Endometrial microvascular endothelial cells (primary cell): ENCODE measurements around the gene SPPL2B.

DNA sequence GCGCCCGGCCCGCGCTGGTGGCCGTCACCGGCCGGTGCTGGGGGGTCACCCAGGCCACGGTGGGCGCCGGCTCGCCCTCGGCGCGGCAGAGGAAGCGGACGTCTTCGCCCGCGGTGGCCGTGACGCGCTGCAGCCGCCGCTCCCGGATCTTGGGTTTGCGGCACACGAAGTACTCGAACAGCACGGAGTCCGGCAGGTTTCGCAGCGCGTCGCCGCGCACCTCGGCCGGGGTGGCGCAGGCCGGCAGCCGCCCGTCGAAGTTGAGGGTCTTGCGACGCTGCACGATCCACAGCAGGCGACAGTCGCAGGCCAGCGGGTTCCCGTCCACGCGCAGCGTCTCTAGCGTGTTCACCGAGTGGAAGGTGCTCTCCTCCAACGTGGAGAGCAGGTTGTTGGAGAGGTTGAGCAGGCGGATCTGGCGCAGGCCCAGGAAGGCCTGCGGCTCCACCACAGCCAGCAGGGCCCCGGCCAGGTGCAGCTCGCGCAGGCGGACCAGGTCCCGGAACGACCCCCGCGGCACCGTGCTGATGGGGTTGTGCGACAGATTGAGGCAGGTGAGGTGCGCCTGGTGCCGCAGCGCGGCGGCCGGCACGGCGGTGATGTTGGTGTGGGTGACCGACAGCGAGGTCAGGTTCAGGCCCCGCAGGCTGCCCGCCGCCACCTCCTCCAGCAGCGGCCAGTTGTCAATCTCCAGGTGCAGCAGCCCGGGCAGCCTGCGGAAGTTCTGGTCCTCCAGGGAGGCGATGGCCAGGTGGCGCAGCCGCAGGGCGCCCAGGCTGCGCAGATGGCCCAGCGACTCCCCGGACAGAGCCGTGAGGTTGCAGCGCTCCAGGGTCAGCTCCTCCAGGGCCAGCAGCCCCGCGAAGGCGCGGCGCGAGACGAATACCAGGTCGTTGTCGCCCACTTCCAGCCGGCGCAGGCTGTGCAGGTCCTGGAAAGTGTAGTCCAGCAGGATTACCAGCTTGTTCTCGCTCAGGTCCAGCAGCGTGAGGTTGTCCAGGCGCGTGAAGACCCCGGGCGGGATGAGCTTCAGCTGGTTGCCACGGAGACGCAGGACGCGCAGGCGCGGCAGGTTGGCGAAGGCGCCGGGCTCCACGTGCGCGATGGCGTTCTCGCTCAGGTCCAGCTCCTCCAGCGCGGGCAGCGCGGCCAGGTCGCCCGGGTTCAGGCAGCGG, 8.8 kb upstream of the PEAK3 start:
- RAMPAGE, long total RNA, result no peak

DNA sequence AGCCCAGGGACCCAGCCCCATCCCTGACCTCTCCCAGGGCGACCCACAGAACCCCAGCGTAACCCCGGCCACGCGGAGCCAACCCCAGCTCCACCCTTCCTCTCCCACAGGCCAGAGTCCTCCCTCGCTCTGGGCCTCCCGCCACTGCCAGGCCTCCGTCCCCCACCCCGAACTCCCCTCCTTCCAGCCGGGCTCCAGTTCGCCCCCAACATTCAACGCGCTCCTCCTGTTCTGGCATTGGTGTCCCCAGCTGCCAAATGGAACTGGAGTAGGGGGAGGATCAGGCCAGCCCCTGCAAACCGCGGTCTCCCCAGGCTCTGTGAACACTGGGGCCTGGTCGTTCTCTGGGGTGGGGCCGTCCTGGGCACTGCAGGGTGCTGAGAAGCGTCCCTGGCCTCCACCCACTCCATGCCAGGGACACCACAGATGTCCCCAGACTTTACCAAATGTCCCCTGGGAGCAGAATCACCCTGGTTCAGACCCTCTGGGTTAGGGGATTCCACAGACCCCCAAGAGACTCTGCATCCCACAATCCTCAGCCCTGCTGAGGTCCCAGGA, 7.3 kb downstream of the LINGO3 start:
- RAMPAGE, long total RNA, result no peak

GRCh38 chr19:2324473-2325924, 3.4 kb downstream of the LSM7 start:
- RAMPAGE, long total RNA, result no peak

- RAMPAGE, long total RNA, result start-site peak on the minus strand at chr19:2328561-2328602, 263 and 507 reads in 2 replicates
These were observed at the start of gene SPPL2B for GRCh38 chr19:2328304-2329129. TSS of gene SPPL2B (plus strand) at chr19:2328684.

DNA sequence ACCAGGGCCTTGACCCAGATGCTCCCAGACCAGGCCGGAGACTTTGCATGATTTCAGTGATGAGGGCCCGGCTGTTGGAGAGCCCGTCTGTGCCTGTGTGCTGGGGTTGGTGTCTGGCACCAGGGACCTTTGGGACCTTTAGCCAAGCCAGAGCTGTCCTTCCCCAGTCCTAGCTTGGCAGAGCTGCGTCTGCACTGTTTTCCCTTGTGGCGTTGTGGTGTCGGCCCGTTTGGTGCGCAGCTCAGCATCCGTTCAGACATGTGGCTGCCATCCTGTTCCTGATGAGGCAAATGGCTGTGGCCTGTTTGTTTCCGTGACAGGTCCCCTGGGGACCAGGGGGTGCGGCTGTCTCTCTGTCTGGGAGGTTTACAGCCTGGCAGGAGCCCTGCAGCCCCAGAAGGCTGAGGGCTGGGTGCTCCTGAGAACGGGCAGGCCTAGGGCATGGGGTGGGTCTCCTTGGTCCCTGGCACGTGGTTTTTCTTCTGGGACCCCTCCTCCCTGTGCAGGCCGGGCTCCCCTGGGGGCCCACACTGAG, 3.8 kb downstream of the SPPL2B start:
- RAMPAGE, long total RNA, result no peak

GRCh38 chr19:2403324-2403679, 24.1 kb downstream of the TIMM13 start:
- RAMPAGE, long total RNA, result no peak

- RAMPAGE, long total RNA, result no peak
These were observed 9.5 kb downstream of the TIMM13 start for GRCh38 chr19:2417618-2418461.

GRCh38 chr19:2463223-2463468, 6.4 kb upstream of the LMNB2 start:
- RAMPAGE, long total RNA, result no peak

DNA sequence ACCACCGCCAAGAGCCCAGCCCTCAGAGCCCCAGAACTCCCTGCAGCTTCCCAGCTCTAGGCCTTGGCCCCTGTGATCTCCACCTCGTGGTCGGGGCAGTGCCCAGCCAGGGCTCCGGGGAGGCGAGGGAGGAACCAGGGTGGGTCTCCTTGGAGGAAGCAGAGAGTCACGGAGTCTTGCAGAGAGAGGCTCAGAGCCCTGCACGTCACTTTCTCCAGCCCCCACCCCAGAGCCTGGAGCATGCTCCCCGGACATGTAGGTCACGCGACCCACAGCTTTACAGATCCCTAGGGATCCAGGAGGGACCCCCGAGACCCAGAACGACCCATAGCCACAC, 11.9 kb downstream of the GADD45B start:
- RAMPAGE, long total RNA, result no peak

DNA sequence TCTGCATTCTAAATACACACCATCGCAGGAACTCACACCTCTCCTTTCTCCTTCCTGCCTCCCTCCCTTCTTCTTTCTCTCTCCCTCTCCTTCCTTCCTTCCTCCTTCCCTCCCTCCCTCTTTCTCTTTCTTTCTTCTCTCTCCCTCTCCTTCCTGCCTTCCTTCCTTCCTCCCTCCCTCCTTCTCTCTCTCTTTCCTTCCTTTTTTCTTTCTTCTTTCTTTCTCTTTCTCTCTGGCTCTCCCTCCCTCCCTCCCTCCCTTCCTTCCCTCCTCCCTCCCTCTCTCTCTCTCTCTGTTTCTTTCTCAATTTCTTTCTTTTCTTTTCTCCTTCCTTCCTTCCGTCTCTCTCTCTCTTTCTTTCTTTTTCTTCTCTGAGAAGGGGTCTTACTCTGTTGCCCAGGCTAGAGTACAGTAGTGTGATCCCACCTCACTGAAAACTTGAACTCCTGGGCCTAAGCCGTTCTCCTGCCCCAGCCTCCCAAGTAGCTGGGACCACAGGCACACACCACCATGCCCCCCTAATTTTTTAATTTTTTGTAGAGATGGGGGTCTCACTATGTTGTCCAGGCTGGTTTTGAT, 64.0 kb downstream of the GADD45B start:
- RAMPAGE, long total RNA, result no peak

DNA sequence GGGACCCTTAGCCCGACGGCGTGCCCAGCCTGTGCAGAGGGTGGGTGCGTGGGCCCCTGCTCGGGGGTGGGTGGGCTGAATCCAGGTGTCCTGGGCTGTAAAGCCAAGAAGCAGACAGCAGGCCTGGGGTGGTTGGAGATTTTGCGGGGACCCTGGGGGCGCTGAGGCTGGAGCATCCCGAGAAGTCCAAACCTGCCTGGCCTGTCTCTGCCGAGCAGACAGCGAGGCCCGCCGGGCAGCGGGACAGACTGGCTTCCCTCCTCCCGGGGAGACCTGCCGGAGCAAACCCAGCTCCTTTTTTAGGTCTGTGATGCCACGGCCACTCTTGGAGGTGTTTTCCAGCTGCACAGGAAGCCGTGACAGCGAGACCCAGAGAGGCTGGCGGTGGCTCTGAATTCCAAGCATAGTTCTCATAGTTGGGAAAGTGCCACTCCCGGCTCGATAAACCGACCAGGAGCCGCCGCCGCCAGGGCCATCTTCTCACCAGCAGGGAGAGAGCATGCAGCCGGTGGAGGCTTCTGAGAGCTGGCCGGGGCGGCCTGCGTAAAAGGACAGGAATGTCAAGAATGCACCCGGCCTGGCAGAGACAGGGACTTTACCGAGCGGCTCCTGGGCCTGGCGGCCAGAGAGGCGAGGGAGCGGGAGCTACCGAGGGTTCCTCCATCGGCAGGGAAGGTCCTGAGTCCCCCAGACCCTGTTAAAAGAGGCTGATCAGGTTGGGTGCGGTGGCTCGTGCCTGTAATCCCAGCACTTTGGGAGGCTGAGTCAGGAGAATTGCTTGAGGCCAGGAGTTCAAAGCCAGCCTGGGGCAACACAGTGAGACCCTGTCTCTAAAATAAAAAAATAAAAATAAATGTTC, 64.8 kb downstream of the GADD45B start:
- RAMPAGE, long total RNA, result no peak

DNA sequence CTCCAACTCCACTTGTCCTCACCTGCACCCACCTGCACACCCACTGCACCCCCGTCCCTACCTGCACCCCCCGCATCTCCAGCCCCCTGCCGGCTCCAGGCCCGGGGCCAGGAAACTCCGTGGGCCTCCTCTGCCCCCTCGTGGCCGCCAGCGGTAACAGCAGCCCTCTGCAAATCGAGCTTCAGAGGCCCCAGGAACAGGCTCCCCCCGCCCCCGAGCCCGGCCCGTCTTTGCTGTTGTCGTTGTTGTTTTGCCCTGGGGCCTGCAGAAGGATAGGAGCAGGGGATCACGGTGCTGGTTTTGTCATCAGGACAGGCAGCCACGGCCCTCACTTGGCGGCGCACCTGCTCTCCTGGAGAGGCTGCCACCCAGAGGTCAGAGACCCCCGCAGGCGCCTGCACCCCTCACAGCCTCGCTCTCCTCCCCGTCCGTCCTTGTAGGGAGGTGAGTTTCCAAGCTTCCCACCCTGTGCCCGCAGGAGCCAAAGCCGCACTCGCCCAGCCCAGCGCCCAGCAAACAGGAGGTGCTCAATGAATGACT, 65.4 kb downstream of the GNG7 start:
- RAMPAGE, long total RNA, result no peak

DNA sequence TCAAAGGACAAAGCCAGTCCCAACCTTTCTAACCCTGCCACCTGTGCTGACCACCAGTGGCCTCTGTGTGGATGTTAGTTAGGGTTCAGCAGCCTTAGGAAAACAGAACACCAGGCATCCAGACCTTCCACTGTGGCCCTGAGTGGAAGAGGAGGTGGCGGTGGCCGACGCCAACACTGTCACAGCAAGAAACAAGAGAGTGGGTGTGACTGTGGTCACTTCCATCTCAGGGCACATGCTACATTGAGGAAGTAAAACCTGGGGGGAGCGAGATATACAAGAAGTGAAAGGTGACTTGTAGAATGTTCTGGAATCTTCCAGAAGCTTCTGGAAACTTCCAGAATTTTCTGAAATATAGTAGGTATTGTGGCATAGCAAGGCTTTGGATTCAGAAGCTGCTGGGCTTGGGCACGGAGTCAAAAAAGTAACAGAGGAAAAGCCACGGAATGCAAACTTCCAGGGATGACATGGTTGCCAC, 24.4 kb downstream of the GNG7 start:
- RAMPAGE, long total RNA, result no peak

DNA sequence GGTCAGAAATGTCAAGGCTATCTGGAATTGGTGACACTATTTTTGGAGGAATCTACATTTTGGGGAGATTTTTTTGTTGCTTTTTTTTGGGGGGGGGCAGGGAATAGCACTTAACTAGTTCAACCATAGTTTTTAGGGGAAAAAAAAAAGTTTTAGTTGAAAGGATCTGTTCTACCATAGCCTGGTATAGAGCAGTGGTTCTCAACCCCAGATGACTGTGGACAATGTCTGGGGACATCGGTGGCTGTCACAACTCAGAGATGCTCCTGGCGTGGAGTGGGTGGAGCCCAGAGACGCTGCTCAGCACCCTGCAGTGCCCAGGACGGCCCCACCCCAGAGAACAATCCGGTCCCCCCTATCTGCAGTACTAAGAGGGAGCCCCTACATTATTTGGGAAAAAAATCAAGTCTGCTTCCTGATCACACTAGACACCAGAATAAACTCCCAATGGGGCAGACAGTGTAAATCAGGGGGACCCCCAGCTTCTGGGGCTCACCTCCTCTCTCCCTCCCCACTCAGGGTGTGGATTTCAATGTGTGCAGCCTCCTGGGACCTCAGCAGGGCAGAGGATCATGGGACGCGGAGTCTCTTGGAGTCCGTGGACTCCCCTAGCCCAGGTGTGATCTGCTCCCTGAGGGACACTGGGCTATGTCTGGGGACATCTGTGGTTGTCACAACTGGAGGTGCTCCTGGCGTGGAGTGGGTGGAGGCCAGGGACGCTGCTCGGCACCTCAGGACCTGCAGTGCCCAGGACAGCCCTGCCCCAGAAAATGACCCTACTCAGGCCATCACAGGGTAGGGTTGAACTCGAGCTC, 8.1 kb downstream of the GNG7 start:
- RAMPAGE, long total RNA, result no peak

DNA sequence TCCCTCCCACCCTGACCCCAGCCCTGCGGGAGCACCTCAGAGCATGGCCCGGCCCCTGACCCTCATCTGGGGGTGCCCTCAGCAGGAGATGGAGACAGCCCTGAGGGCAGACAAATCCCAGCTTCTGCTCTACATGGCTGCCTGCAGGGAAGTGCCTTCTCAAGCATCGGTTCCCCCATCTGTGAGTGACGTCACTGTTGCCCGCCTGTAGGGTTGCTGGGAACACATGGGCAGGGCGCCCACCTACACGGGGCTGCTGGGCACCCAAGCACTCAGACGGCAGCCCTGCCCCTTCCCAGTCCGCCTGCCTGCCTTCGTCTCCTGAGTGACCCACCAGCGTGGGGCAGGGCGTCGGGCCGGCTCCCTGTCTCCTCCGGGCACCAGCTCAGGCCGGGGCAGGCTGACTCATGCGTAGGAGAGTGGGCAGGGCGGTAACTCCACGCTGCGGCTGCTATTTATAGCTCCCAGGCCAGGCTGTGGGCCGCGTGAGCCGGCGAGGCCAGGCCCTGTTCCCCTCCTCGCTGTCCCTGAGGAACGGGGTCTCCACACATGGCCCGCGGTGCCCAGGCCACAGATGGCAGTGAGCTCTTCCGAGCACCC, 1.8 kb upstream of the DIRAS1 start:
- RAMPAGE, long total RNA, result no peak

DNA sequence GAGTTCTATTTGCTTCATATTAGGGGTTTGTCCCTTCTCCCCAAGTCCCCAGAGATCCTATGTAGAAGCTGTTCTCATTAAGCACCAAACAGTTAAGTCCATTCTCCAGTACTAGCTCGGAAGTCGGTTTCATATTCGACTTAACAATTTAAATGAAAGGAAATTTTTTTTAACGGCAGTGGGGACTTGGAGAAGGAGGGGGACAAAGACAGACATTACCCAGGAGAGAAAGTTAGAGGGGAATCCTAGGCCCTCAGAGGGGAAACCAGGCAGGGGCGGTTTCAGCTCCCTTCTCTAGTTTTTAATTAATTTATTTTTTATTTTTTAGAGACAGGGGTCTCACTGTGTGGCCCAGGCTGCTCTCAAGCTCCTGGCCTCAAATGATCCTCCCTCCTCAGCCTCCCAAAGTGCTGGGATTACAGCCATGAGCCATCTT, 13.6 kb upstream of the TLE2 start:
- RAMPAGE, long total RNA, result no peak

- RAMPAGE, long total RNA, result start-site peak on the minus strand at chr19:3061294-3061461, 12 and 16 reads in 2 replicates
These were observed 1.1 kb downstream of the TLE5 start for GRCh38 chr19:3061025-3061687.

GRCh38 chr19:3084775-3085251, 9.3 kb upstream of the GNA11 start:
- RAMPAGE, long total RNA, result no peak

DNA sequence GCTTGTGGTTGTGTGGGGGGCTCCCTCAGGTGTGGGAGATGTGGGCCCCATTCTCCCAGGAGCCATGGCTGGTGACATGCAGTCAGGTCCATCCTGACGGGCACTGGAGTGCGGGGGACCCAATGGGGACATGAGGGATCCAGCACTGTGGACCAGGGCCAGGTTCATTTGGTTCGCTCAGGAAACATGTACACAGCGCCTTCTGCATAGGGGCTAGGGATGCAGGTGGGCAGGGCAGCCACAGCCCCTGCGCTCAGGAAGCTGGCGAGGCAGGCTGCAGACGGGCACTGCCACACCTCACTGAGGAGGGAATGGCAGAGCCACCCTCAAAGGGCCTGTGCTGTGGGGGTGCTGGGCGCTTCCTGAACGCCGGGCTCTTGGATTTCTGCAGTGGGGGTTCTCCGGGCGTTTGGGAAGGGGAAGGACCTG, 10.3 kb downstream of the GNA11 start:
- RAMPAGE, long total RNA, result no peak

- RAMPAGE, long total RNA, result no peak
These were observed 13.7 kb downstream of the GNA11 start for GRCh38 chr19:3107789-3108310.